ENCODE measurements around the gene CAPSL.

GRCh38 chr5:35817164-35817557 lies 39.5 kb upstream of the IL7R start:
- CAGE, long polyA plus RNA = no peak
- RRBS = no CpG with 5 or more reads among the region's 1 CpG

- CAGE, long polyA plus RNA = no peak
- RRBS = no CpG with 5 or more reads among the region's 4 CpGs
Measured at GRCh38 chr5:35830474-35831198, 26.1 kb upstream of the IL7R start.

- CAGE, long polyA plus RNA = no peak
- RRBS = no CpG with 5 or more reads among the region's 2 CpGs
Measured at GRCh38 chr5:35938412-35939108, at the start of gene CAPSL. Gene CAPSL (minus strand): TSS chr5:35938622.

DNA sequence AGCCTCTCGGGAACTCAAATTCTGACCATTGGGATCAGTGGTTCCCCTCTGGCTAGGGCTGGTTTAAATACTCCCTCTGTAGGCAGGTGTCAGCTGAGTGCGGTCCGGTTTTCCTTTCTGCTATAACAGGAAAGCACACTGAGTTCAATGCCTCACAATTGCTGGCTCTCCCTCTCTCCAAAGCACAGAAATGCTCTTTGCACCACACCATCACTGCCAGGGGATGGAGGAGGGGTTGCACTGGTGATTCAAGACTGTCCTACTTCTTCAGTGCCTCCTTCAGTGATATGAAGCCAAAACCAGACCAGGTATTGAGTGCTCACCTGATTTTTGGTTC lies 22.8 kb upstream of the RANBP3L start:
- CAGE, long polyA plus RNA = no peak
- RRBS = no CpG with 5 or more reads among the region's 3 CpGs

- CAGE, long polyA plus RNA = no peak
- RRBS = no CpG with 5 or more reads among the region's 5 CpGs
Measured at GRCh38 chr5:36570248-36570912, 36.0 kb upstream of the SLC1A3 start.

GRCh38 chr5:36677722-36678054 lies 71.3 kb downstream of the SLC1A3 start:
- CAGE, long polyA plus RNA = no peak
- RRBS = no CpG with 5 or more reads among the region's 3 CpGs

- CAGE, long polyA plus RNA = no peak
- RRBS = 2% methylated on average over 6 of the region's 21 CpGs
Measured at GRCh38 chr5:36745184-36745624, 131.4 kb upstream of the NIPBL start.

DNA sequence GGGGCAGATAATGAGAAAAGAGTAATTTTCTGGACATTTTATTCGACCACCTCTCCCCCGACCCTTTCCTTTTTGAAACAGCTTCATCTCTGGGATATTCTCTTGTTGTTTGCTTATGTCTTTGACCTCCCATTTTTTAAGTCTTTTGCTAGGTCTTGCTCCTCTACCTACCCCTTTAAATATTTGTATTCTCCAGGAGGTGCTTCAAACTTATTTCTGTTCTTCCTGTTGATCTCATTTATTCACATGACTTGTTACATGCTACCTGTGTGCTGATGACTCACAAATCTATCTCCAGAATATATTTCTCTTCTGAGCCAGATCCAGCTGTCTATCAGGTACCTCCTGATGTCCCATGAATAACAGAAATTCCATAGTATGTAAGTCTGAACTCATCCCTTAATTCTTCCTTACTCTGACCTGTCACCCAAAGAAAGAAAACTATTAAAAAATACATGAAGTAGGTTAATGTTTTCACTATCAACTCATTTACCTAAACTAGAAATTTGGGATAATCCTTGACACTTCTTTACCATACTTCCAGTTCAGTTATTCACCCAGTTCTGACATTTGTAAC lies 11.0 kb downstream of the NIPBL start:
- CAGE, long polyA plus RNA = no peak
- RRBS = no CpG with 5 or more reads among the region's 2 CpGs

GRCh38 chr5:36965133-36965829 lies 88.7 kb downstream of the NIPBL start:
- CAGE, long polyA plus RNA = no peak
- RRBS = no CpG with 5 or more reads among the region's 2 CpGs

DNA sequence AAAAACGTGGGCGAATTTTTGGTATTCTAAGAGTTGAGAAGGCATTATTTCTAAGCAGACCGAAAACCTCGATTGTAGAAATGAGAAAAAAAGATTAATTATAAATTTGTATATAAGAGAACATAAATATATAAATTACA lies 90.2 kb downstream of the NIPBL start:
- CAGE, long polyA plus RNA = no peak
- RRBS = no CpG with 5 or more reads among the region's 4 CpGs

GRCh38 chr5:37197923-37198499 lies 51.2 kb downstream of the CPLANE1 start:
- CAGE, long polyA plus RNA = no peak
- RRBS = no CpG with 5 or more reads among the region's 3 CpGs

- CAGE, long polyA plus RNA = no peak
- RRBS = no CpG with 5 or more reads among the region's 5 CpGs
Measured at GRCh38 chr5:38364873-38365415, 106.6 kb downstream of the EGFLAM start.

DNA sequence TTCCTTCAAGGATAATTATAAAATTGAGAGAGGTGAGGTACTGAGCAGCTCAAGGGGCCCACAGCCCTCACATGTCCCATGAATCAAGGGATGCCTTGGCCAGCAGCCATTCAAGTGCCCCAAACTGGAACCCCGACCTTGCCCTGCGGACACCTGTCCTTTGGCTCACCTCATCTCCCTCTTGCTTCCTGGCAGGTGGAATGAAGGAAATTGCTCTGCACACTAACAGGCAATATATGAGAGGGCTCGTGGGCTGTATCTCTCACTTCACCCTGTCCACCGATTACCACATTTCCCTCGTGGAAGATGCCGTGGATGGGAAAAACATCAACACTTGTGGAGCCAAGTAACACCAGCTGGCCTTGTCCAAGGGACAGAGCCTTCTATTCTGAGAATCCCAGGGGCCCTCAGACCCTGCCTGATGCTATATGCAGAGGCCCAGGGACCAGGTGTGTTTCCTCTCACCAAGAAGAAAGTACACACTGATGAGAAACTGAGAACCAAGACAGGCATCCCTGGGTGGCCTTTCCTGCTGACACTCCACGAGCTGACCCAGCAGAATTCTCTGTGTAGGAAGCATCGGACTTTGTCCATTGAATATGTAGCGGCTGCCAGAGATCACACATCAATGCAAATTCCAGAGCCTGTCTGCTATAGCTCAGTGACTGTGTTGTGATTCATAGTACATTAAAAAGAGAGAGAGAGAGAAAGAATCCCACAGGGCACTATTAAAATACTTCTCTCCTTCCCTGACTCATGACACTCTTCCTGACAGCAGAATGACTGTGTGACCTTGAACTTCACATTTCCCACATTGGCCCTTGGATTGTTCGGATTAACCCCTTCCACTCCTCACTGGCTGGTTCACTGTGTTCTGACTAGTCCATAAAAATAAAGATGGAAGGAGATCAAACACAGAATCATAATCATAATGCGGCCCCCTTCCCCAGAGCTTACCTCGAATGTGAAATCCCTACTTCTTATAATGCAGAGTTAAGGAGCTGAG lies 92.5 kb downstream of the LIFR start:
- CAGE, long polyA plus RNA = no peak
- RRBS = no CpG with 5 or more reads among the region's 12 CpGs

GRCh38 chr5:38548329-38548861 lies 8.1 kb downstream of the LIFR start:
- CAGE, long polyA plus RNA = no peak
- RRBS = no CpG with 5 or more reads among the region's 2 CpGs

- CAGE, long polyA plus RNA = no peak
- RRBS = no CpG with 5 or more reads among the region's 2 CpGs
Measured at GRCh38 chr5:38589531-38589956, 33.1 kb upstream of the LIFR start.

GRCh38 chr5:38639360-38639983 lies 83.0 kb upstream of the LIFR start:
- CAGE, long polyA plus RNA = no peak
- RRBS = no CpG with 5 or more reads among the region's 4 CpGs

DNA sequence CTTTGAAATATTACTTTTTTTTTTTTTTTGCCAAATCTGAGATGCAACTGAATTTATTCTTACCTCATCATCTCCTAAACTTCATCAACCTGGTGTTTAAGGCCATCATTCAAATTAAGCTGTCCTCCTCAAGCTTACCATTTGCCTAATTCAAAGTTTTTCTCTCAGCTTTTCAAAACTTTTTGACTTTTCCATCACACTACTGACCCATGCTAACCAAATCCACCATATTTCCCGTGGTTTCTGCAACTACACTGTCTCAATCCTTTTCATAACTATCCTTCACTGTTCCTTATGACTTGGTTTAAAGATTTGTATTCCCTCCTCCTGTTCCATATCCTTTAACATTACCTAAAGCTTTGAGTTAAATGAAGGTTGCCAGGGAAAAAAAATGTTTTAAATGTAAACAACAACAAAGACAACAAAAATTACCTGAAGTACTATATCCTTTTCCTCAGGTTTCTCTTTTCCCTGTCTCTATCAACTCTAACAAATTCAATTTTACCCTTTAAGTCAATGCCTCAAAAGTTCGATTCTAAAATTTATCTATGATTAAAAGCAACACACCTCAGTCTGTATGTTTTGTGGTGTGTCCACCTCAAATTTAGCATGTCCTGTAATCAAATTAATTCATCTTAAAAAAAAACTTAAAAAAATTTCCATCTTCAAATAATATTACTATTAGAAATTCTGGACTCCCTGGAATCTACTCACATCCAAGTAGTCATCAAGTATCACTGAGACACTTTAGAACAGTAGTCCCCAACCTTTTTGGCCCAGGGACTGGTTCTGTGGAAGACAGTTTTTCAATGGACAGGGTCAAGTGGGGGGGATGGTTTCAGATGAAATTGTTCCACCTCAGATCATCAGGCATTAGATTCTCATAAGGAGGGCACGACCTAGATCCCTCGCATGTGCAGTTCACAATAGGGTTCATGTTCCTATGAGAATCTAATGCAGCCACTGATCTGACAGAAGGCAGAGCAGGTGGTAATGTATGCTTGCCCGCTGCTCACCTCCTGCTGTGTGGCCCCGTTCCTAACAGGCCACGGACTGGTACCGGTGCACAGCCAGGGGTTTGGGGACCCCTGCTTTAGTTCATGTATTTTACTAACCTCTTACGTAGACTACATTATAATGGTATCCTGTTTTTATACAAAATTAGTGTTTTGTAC lies 27.4 kb downstream of the RICTOR start:
- CAGE, long polyA plus RNA = no peak
- RRBS = no CpG with 5 or more reads among the region's 9 CpGs

DNA sequence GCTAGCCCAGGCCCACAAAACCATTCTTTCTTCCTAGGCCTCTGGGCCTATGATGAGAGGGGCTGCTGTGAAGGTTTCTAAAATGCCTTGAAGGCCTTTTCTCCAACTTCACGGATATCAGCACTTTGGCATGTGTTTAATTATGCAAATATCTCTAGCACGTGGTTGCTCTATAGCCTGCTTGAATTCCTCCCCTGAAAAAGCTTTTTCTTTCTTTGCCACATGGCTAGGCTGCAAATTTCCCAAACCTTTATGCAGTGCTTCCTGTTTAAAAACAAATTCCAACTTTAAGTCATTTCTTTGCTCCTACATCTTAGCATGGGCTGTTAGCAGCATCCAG lies 7.9 kb downstream of the RICTOR start:
- CAGE, long polyA plus RNA = no peak
- RRBS = no CpG with 5 or more reads among the region's 2 CpGs

GRCh38 chr5:39200723-39201228 lies 18.6 kb downstream of the FYB1 start:
- CAGE, long polyA plus RNA = no peak
- RRBS = no CpG with 5 or more reads among the region's 5 CpGs

GRCh38 chr5:39369176-39370017 lies 5.1 kb upstream of the C9 start:
- CAGE, long polyA plus RNA = no peak
- RRBS = no CpG with 5 or more reads among the region's 5 CpGs

Measured in mammary epithelial cell (primary cell).